ENCODE data around the gene PPARD.

GRCh38 chr6:34598750-34599197, 42.6 kb upstream of the SPDEF start:
- RAMPAGE, long total RNA, result no peak
- RRBS, result no CpG with 5 or more reads among the region's 3 CpGs
PRO-cap:
- standard, result no peak
- CoPRO, capped RNA only, 2 experiments, result no peak in any of the 2 experiments
- CoPRO, capped and uncapped RNA, 2 experiments, result no peak in any of the 2 experiments
- CoPRO, uncapped RNA only, 2 experiments, result no peak in any of the 2 experiments
CAGE:
- cytosol, long polyA plus RNA, result no peak
- long polyA plus RNA, result no peak
- nucleolus, long total RNA, result no peak
- nucleus, long polyA plus RNA, result no peak

DNA sequence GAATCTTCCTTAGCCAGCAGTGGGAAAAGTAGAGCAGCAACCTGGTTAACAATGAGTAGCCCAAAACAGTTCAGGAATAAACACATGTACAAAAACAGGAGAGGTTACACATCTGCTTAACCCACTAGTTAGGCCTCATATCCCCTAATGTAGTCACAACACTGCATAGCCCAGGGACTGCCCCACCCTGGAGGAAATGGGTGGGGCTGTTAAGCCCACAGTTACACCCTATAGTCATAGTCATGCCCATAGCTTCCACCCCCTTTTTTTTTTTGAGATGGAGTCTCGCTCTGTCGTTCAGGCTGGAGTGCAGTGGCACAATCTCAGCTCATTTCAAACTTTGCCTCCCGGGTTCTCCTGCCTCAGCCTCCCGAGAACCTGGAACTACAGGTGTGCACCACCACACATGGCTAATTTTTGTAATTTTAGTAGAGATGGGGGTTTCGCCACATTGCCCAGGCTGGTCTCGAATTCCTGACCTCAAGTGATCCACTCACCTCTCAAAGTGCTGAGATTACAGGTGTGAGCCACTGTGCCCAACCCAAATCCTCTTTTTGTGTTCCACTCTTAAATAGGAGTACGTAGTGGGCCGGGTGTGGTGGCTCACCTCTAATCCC, 24.6 kb downstream of the ILRUN start:
- RAMPAGE, long total RNA, result no peak
- RRBS, result no CpG with 5 or more reads among the region's 8 CpGs
PRO-cap:
- standard, result no peak
- CoPRO, capped RNA only, 2 experiments, result no peak in any of the 2 experiments
- CoPRO, capped and uncapped RNA, 2 experiments, result no peak in any of the 2 experiments
- CoPRO, uncapped RNA only, 2 experiments, result no peak in any of the 2 experiments
CAGE:
- cytosol, long polyA plus RNA, result no peak
- long polyA plus RNA, result no peak
- nucleolus, long total RNA, result no peak
- nucleus, long polyA plus RNA, result no peak

DNA sequence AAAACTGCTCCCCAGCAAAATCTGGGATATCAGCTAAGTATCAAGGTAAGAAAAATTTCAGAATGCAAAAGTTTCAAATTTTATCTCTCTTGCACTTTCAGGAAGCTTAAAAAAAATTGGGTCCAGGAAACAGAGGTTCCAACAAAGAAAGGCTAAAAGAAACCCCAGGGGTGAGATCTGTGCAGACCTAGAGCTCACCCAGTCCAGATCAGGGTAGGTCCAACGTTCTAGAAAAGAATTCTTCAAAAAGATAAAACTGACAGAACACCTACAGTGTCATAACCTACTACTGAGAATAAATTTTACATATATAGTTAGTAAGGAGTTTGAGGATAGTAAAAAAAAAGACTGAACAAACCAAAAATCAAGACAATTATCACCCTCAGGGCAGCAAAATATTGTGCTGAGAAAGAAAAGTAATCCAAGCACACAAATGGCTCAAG, 23.4 kb downstream of the ILRUN start:
- RAMPAGE, long total RNA, result no peak
- RRBS, result no CpG with 5 or more reads among the region's 1 CpG
PRO-cap:
- standard, result no peak
- CoPRO, capped RNA only, 2 experiments, result no peak in any of the 2 experiments
- CoPRO, capped and uncapped RNA, 2 experiments, result no peak in any of the 2 experiments
- CoPRO, uncapped RNA only, 2 experiments, result no peak in any of the 2 experiments
CAGE:
- cytosol, long polyA plus RNA, result no peak
- long polyA plus RNA, result no peak
- nucleolus, long total RNA, result no peak
- nucleus, long polyA plus RNA, result no peak

DNA sequence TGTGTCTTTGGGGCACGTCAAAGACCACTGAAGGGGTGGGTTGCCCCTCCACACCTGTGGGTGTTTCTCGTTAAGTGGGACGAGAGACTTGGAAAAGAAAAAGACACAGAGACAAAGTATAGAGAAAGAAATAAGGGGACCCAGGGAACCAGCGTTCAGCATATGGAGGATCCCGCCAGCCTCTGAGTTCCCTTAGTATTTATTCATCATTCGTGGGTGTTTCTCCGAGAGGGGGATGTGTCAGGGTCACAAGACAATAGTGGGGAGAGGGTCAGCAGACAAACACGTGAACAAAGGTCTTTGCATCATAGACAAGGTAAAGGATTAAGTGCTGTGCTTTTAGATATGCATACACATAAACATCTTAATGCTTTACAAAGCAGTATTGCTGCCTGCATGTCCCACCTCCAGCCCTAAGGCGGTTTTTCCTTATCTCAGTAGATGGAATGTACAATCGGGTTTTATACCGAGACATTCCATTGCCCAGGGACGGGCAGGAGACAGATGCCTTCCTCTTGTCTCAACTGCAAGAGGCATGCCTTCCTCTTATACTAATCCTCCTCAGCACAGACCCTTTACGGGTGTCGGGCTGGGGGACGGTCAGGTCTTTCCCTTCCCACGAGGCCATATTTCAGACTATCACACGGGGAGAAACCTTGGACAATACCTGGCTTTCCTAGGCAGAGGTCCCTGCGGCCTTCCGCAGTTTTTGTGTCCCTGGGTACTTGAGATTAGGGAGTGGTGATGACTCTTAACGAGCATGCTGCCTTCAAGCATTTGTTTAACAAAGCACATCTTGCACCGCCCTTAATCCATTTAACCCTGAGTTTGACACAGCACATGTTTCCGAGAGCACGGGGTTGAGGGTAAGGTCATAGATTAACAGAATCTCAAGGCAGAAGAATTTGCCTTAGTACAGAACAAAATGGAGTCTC, 23.1 kb upstream of the ILRUN start:
- RAMPAGE, long total RNA, result no peak
- RRBS, result no CpG with 5 or more reads among the region's 23 CpGs
PRO-cap:
- standard, result no peak
- CoPRO, capped RNA only, 2 experiments, result no peak in any of the 2 experiments
- CoPRO, capped and uncapped RNA, 2 experiments, result no peak in any of the 2 experiments
- CoPRO, uncapped RNA only, 2 experiments, result no peak in any of the 2 experiments
CAGE:
- cytosol, long polyA plus RNA, result no peak
- long polyA plus RNA, result no peak
- nucleolus, long total RNA, result no peak
- nucleus, long polyA plus RNA, result no peak

DNA sequence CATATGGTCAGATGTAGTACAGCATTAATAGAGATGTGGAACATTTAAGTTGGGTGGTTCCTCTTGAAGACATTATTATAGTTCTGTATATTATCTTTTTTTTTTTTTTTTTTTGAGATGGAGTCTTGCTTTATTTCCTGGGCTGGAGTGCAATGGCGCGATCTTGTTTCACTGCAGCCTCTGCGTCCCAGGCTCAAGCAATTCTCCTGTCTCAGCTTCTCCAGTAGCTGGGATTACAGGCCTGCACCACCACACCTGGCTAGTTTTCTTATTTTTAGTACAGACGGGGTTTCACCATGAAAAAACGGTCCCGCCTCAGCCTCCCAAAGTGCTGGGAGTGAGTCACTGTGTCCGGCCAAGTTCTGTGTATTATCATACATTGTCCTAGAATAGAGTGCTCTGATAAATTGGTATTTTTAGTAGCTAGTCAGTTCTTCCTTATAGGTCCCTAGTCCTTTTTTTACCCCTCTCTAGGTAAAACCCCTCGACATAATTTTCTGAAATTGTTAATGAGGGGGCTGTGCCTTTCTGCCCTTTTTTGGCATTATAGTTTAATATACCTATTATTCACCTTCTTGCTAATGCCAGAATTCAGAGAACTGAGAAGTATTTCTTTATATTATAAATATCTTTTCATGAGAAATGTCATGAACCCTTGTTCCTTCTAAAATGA, 2.8 kb downstream of the SNRPC start:
- RAMPAGE, long total RNA, result no peak
- RRBS, result no CpG with 5 or more reads among the region's 8 CpGs
PRO-cap:
- standard, result no peak
- CoPRO, capped RNA only, 2 experiments, result no peak in any of the 2 experiments
- CoPRO, capped and uncapped RNA, 2 experiments, result no peak in any of the 2 experiments
- CoPRO, uncapped RNA only, 2 experiments, result no peak in any of the 2 experiments
CAGE:
- cytosol, long polyA plus RNA, result no peak
- long polyA plus RNA, result no peak
- nucleolus, long total RNA, result no peak
- nucleus, long polyA plus RNA, result no peak

DNA sequence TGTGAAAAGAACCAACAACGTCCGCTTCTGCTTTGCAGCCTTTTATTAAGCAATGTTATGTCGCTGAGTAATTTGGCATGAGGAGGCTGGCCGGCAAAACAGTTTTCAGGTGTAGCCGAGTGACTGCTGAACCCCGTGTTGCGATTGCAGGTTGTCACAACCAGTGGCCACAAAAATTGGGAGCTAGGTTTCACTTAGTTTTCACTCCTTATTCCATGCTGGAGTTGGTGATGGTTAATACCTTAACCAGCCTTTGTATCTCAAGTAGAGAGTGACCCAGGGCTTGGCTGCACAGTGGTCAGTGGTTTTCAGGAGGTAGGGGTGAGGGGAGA, 1.2 kb downstream of the BLTP3A start:
- RAMPAGE, long total RNA, result no peak
- RRBS, result no CpG with 5 or more reads among the region's 7 CpGs
PRO-cap:
- standard, result no peak
- CoPRO, capped RNA only, 2 experiments, result no peak in any of the 2 experiments
- CoPRO, capped and uncapped RNA, 2 experiments, result no peak in any of the 2 experiments
- CoPRO, uncapped RNA only, 2 experiments, result no peak in any of the 2 experiments
CAGE:
- cytosol, long polyA plus RNA, result no peak
- long polyA plus RNA, result no peak
- nucleolus, long total RNA, result no peak
- nucleus, long polyA plus RNA, result no peak

- RAMPAGE, long total RNA, result no peak
- RRBS, result no CpG with 5 or more reads among the region's 4 CpGs
PRO-cap:
- standard, result no peak
- CoPRO, capped RNA only, 2 experiments, result no peak in any of the 2 experiments
- CoPRO, capped and uncapped RNA, 2 experiments, result no peak in any of the 2 experiments
- CoPRO, uncapped RNA only, 2 experiments, result no peak in any of the 2 experiments
CAGE:
- cytosol, long polyA plus RNA, result no peak
- long polyA plus RNA, result no peak
- nucleolus, long total RNA, result no peak
- nucleus, long polyA plus RNA, result no peak
These were observed 27.6 kb downstream of the ANKS1A start for GRCh38 chr6:34916662-34917115.

- RAMPAGE, long total RNA, result no peak
- RRBS, result no CpG with 5 or more reads among the region's 5 CpGs
PRO-cap:
- standard, result no peak
- CoPRO, capped RNA only, 2 experiments, result no peak in any of the 2 experiments
- CoPRO, capped and uncapped RNA, 2 experiments, result no peak in any of the 2 experiments
- CoPRO, uncapped RNA only, 2 experiments, result no peak in any of the 2 experiments
CAGE:
- cytosol, long polyA plus RNA, result no peak
- long polyA plus RNA, result no peak
- nucleolus, long total RNA, result no peak
- nucleus, long polyA plus RNA, result no peak
These were observed 45.5 kb downstream of the ANKS1A start for GRCh38 chr6:34934540-34934962.

- RAMPAGE, long total RNA, result no peak
- RRBS, result no CpG with 5 or more reads among the region's 5 CpGs
PRO-cap:
- standard, result no peak
- CoPRO, capped RNA only, 2 experiments, result no peak in any of the 2 experiments
- CoPRO, capped and uncapped RNA, 2 experiments, result no peak in any of the 2 experiments
- CoPRO, uncapped RNA only, 2 experiments, result no peak in any of the 2 experiments
CAGE:
- cytosol, long polyA plus RNA, result no peak
- long polyA plus RNA, result no peak
- nucleolus, long total RNA, result no peak
- nucleus, long polyA plus RNA, result no peak
These were observed 121.9 kb downstream of the TCP11 start for GRCh38 chr6:35018825-35020021.

DNA sequence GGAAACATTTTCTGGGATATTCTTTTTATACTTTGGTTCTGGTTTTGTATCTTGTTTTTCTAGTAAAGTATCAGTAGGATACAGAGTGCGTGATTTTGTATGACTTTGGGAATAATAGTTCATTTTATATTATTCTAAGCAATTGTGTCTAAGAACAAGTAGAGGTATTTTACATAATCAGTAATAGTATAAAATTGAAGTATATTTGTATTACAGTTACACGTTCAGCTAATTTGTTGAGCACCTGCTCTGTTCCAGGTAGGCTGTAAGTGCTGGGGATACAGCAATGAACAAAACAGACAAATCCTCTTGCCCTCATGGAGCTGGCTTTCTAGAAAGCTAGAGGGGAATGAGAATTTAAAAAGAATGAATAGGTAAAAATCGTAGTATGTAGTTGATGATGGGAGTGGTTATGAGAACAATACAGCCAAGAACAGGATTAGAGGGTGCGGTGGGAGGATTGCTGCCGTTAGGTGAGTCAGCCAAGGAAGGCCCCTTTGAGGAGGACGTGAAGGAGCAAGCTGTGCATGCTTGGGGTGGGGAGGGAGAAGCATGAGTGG, 114.9 kb downstream of the TCP11 start:
- RAMPAGE, long total RNA, result no peak
- RRBS, result no CpG with 5 or more reads among the region's 6 CpGs
PRO-cap:
- standard, result no peak
- CoPRO, capped RNA only, 2 experiments, result no peak in any of the 2 experiments
- CoPRO, capped and uncapped RNA, 2 experiments, result no peak in any of the 2 experiments
- CoPRO, uncapped RNA only, 2 experiments, result no peak in any of the 2 experiments
CAGE:
- cytosol, long polyA plus RNA, result no peak
- long polyA plus RNA, result no peak
- nucleolus, long total RNA, result no peak
- nucleus, long polyA plus RNA, result no peak

DNA sequence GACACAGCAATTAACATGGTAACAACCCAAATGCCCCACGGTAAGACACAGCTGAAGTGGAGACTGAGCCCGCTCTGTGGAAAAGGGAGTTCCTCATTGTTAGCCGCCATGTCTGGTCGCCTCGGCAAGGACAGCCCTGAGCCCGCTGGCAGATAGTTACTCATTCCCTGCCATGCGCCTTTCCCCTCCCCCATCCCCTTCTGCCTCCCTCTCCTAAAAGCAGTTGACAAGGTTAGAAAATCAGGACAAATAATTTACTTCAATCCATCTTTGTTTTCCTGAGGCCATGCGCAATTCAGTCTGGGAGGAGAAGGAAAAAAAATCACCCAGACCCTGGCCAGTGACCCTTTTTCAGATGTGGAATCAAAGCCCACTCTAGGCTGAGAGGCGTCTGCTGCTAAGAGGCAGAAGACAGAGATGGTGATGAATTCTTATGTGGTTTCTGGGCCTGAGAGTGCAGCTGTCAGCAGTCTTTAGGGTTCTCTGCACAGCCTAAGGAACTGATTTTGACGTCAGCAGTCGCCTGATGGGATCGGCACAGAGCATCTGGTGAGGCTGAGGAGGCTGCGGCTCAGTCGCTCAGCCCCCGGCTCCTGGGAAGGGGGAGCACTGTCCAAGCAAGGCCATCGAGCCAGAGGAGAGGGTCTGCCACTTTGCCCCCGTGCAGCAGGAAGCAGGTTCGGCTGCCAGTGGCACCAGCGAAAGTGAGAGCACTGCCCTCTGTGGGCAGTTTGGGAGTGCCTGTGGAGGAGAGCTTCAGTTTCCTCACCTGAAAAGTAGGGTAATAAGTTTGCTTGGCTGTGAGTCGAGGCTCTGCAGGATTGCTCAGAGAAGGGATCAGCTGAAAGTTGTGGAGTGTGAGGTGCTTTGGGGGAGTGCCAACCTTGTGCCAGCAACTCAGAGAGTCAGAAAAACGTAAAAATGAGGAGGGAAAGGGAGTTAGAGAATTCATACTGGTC, 92.6 kb downstream of the TCP11 start:
- RAMPAGE, long total RNA, result no peak
- RRBS, result no CpG with 5 or more reads among the region's 21 CpGs
PRO-cap:
- standard, result no peak
- CoPRO, capped RNA only, 2 experiments, result no peak in any of the 2 experiments
- CoPRO, capped and uncapped RNA, 2 experiments, result no peak in any of the 2 experiments
- CoPRO, uncapped RNA only, 2 experiments, result no peak in any of the 2 experiments
CAGE:
- cytosol, long polyA plus RNA, result no peak
- long polyA plus RNA, result no peak
- nucleolus, long total RNA, result no peak
- nucleus, long polyA plus RNA, result no peak

DNA sequence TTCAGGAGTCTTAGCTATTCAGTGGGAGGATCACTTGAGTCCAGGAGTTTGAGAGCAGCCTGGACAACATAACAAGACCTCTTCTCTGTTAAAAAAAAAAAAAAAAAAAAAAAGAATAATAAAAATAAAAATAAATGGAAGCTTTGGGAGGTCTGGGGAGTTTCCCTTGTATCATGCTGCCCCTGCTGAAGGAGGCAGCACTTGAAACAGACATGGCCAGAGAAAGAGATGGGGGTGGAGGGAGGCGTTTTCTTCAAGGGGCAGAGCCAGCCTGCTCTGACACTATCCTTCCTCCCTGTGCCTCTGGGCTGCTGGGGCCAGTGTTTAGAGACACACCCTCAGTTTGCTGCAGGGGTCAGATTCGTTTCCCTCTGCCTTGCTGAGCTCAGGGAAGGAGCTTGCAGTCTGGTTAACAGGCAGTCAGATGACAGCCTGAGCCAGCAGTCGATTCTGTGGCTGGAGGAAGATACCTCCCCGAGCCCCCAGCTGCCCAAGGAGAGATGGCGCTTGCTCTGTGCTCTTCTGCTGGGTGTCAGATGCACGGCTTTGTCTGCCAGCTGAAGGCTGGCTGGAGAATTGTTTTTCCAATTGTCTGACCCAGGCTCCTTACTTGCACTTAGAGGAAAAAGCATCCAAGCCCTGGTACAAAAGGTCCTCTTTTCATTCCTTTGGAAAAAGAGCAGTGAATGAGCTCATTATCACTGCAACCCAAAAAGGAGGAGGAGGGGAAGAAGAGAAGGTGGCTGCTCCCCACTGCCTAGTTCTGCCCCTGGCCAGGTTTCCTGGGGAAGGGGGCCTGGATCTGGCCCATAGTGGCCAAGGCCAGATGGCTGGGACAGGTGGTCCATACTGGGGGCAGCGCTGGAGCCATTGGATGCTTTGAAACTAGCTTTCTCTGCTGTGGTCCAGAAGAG, 88.4 kb downstream of the TCP11 start:
- RAMPAGE, long total RNA, result no peak
- RRBS, result no CpG with 5 or more reads among the region's 7 CpGs
PRO-cap:
- standard, result no peak
- CoPRO, capped RNA only, 2 experiments, result no peak in any of the 2 experiments
- CoPRO, capped and uncapped RNA, 2 experiments, result no peak in any of the 2 experiments
- CoPRO, uncapped RNA only, 2 experiments, result no peak in any of the 2 experiments
CAGE:
- cytosol, long polyA plus RNA, result no peak
- long polyA plus RNA, result no peak
- nucleolus, long total RNA, result no peak
- nucleus, long polyA plus RNA, result no peak

DNA sequence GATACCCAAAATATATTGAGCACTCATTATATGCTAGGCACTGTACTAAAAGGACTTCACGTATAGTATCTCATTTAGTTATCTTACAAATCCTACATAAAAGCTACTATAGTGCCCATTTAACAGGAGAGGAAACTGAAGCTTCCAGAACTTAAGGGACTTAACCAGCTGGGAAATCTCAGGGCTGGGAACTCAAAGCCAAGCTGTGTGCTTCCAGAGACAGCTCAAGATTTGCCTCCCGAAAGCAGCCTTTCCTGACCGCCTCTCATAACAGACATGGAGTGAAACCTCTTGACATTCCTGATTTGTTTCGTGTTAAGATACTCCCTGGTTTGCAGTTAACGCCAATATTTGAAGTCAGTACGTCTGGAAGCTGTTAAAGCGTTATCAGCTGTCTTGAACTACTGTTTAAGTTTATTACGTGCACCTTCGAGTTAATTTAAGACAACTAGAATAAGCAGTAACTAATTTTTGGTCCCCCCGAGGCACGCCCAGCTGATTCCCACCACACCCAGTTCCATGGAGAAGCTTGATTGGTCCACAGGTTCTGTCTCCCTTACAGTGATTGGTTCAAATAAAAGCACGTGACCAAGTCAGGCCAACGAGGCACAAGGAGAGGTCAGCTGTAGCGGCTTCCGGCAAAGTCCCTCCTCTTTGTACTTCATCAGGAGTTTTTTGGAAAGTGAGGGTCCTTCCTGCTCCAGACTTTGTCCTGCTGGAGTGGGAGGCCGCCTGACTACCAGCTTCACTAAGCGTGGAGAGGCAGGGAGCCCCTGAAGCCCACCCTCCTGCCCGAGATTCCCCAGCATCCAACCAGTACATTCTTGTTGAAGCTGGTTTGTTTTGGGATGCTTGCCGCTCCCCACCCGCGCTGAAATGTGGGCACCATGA, 8.9 kb upstream of the TCP11 start:
- RAMPAGE, long total RNA, result no peak
- RRBS, result no CpG with 5 or more reads among the region's 21 CpGs
PRO-cap:
- standard, result no peak
- CoPRO, capped RNA only, 2 experiments, result no peak in any of the 2 experiments
- CoPRO, capped and uncapped RNA, 2 experiments, result no peak in any of the 2 experiments
- CoPRO, uncapped RNA only, 2 experiments, result no peak in any of the 2 experiments
CAGE:
- cytosol, long polyA plus RNA, result no peak
- long polyA plus RNA, result no peak
- nucleolus, long total RNA, result no peak
- nucleus, long polyA plus RNA, result no peak

GRCh38 chr6:35242460-35242927, 17.0 kb upstream of the ZNF76 start:
- RAMPAGE, long total RNA, result no peak
- RRBS, result no CpG with 5 or more reads among the region's 5 CpGs
PRO-cap:
- standard, result no peak
- CoPRO, capped RNA only, 2 experiments, result no peak in any of the 2 experiments
- CoPRO, capped and uncapped RNA, 2 experiments, result no peak in any of the 2 experiments
- CoPRO, uncapped RNA only, 2 experiments, result no peak in any of the 2 experiments
CAGE:
- cytosol, long polyA plus RNA, result no peak
- long polyA plus RNA, result no peak
- nucleolus, long total RNA, result no peak
- nucleus, long polyA plus RNA, result no peak

DNA sequence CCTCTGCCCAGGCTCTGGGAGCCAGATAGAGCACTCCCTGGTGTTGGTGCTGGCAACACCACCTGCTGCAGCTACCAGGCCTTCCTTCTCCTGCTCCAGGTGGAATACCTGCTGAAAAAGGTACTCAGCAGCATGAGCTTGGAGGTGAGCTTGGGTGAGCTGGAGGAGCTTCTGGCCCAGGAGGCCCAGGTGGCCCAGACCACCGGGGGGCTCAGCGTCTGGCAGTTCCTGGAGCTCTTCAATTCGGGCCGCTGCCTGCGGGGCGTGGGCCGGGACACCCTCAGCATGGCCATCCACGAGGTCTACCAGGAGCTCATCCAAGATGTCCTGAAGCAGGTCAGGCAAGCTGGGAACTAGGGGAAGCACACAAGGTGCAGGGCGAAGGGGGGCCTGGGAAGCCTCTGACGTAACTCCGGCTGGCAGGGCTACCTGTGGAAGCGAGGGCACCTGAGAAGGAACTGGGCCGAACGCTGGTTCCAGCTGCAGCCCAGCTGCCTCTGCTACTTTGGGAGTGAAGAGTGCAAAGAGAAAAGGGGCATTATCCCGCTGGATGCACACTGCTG, 14.7 kb downstream of the DEF6 start:
- RAMPAGE, long total RNA, result no peak
- RRBS, result 83% methylated on average over 7 of the region's 15 CpGs
PRO-cap:
- standard, result no peak
- CoPRO, capped RNA only, 2 experiments, result no peak in any of the 2 experiments
- CoPRO, capped and uncapped RNA, 2 experiments, result no peak in any of the 2 experiments
- CoPRO, uncapped RNA only, 2 experiments, result no peak in any of the 2 experiments
CAGE:
- cytosol, long polyA plus RNA, result no peak
- long polyA plus RNA, result no peak
- nucleolus, long total RNA, result no peak
- nucleus, long polyA plus RNA, result no peak

DNA sequence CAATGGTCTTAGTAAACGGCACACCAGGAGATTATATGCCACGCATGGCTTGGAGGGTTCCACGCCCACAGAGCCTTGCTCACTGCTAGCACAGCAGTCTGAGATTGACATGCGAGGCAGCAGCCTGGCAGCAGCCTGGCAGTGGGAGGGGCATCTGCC, 10.2 kb upstream of the PPARD start:
- RAMPAGE, long total RNA, result no peak
- RRBS, result no CpG with 5 or more reads among the region's 4 CpGs
PRO-cap:
- standard, result no peak
- CoPRO, capped RNA only, 2 experiments, result no peak in any of the 2 experiments
- CoPRO, capped and uncapped RNA, 2 experiments, result no peak in any of the 2 experiments
- CoPRO, uncapped RNA only, 2 experiments, result no peak in any of the 2 experiments
CAGE:
- cytosol, long polyA plus RNA, result no peak
- long polyA plus RNA, result no peak
- nucleolus, long total RNA, result no peak
- nucleus, long polyA plus RNA, result no peak

GRCh38 chr6:35342115-35342885, at the start of gene PPARD:
PPARD (plus strand) TSS chr6:35342558.
- RAMPAGE, long total RNA, result start-site peak on the plus strand at chr6:35342538-35342592, 358 and 24 reads in 2 replicates
- RRBS, result 2% methylated on average over 37 of the region's 71 CpGs
PRO-cap:
- standard, result unidirectional peak, plus-strand start at chr6:35342626
- CoPRO, capped RNA only, 2 experiments, result peak in 2 of 2 experiments; most common plus-strand start chr6:35342596 (in 2); most common minus-strand start chr6:35342360 (in 1)
- CoPRO, capped and uncapped RNA, 2 experiments, result peak in 2 of 2 experiments; most common plus-strand start chr6:35342596 (in 2); most common minus-strand start chr6:35342334 (in 1)
- CoPRO, uncapped RNA only, 2 experiments, result peak in 1 of 2 experiments; most common plus-strand start chr6:35342626 (in 1)
CAGE:
- cytosol, long polyA plus RNA, result start-site peak on the plus strand at chr6:35342557-35342625, 585 and 277 reads in 2 replicates
- long polyA plus RNA, result start-site peak on the plus strand at chr6:35342538-35342643, 363 and 291 reads in 2 replicates
- nucleolus, long total RNA, result no peak
- nucleus, long polyA plus RNA, result start-site peak on the plus strand at chr6:35342538-35342625, 559 and 586 reads in 2 replicates

DNA sequence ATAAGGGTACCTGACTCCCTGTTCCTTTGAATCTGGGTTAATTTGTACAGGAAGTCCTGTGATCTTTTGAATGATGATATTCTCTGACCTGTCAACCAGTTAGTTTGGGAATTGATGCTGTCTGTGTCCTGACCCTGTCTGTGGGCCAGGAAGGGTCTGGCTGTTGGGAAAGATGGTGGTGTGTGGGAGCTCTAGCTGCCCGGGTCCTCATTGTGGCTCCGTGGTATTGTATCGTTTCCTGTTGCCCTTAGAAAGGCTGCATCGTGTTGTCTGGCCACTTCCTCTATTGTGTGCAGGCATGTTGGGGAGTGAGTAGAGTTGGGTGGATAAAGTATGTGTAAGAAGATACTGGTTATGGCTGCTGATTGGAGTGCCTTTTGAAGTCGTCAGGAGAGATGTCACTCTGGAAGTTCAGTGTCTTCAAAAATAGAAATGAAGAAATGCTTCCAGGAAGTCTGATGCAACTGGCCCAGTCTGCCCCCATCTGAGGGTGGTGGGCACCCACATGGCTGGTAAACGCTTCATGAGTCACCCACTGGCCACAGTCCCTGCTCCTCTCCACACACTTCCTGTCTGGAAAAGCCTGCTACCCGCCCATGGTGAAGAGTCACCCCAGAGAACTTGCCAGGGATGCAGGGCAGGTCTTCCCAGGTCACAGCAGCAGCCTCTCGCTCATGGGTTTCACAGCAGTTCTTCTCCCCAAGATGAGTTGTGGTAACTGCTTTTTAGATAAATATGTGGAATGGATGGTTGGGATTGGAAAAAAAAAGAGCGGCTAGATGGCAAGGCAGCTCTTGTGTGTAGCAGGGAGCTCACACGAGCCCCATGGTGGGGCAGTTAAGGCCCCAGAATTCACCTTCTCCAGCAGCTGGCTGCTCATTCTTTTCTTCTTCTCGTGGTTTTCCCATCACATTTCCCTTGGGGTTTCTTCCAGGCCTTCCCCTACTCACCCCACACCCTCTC, 28.0 kb downstream of the PPARD start:
- RAMPAGE, long total RNA, result no peak
- RRBS, result no CpG with 5 or more reads among the region's 11 CpGs
PRO-cap:
- standard, result bidirectional peak, plus-strand start at position 277 of the sequence, minus-strand start at position 292 of the sequence
- CoPRO, capped RNA only, 2 experiments, result no peak in any of the 2 experiments
- CoPRO, capped and uncapped RNA, 2 experiments, result no peak in any of the 2 experiments
- CoPRO, uncapped RNA only, 2 experiments, result no peak in any of the 2 experiments
CAGE:
- cytosol, long polyA plus RNA, result no peak
- long polyA plus RNA, result no peak
- nucleolus, long total RNA, result no peak
- nucleus, long polyA plus RNA, result no peak